ENCODE measurements around a stretch of chr16.

DNA sequence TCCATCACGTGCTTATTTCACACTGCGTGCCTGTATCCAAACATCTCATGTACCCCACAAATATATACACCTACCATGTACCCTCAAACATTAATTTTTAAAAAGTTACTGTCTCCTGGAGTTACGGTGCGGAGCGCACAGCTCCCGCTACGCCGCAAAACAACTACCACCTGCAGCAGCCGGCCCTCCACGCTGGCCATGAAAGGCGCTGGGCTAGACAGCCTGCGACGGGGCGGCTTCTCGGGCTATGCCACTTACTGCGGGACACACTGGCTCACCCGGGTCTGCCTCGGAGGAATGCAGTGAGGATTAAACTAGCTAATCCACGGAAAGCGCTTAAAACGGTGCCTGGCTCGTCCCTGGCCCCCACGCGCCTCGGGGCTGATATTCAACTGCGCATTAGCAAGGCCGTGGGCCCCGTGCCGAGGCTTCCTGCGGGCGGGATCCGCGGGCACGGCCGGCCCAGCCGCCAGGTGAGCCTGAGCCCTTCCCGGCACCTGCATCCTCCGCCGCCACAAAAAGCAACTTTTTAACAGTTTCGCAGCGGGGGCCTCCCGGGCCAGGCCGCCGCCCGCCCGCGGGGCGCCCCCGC is 690 bp downstream of the CDR2 start:
- PRO-cap: no peak
- RAMPAGE, long total RNA, 3 experiments: no peak in any of the 3 experiments

- PRO-cap: no peak
- RAMPAGE, long total RNA, 3 experiments: no peak in any of the 3 experiments
Measured at GRCh38 chr16:22425442-22425938, 51.1 kb upstream of the CDR2 start.

DNA sequence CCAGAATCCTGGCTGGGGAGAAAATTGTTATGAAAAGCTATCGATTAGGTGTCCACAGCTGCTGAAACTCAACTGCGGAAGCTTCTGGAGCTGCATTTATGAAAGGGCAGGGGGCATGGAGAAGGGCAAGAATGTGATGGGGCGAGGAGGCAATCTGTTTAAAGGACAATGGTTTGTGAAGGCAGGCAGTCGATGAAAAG is 24.5 kb downstream of the HS3ST2 start:
- PRO-cap: no peak
- RAMPAGE, long total RNA, 3 experiments: no peak in any of the 3 experiments

GRCh38 chr16:23104364-23104565 is 45.0 kb downstream of the USP31 start:
- PRO-cap: no peak
- RAMPAGE, long total RNA, 3 experiments: no peak in any of the 3 experiments

GRCh38 chr16:23131762-23132297 is 17.4 kb downstream of the USP31 start:
- PRO-cap: no peak
- RAMPAGE, long total RNA, 3 experiments: no peak in any of the 3 experiments

DNA sequence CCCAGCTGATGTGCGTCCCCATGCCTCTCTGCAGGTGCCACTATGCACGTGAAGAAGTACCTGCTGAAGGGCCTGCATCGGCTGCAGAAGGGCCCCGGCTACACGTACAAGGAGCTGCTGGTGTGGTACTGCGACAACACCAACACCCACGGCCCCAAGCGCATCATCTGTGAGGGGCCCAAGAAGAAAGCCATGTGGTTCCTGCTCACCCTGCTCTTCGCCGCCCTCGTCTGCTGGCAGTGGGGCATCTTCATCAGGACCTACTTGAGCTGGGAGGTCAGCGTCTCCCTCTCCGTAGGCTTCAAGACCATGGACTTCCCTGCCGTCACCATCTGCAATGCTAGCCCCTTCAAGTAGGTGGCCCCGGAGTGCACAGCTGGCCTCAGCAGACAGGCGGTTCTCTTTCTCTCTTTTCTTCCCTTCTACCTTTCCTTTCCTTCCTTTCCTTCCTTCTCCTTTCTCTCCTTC is 46.5 kb downstream of the SCNN1B start:
- PRO-cap: no peak
- RAMPAGE, long total RNA, 3 experiments: no peak in any of the 3 experiments

- PRO-cap: no peak
- RAMPAGE, long total RNA, 3 experiments: start-site peak on the minus strand in 3 of 3 experiments, at chr16:23466542-23466990 at its widest, 10 to 35 reads per replicate
Measured at GRCh38 chr16:23466205-23467133, 13.5 kb upstream of the COG7 start.

DNA sequence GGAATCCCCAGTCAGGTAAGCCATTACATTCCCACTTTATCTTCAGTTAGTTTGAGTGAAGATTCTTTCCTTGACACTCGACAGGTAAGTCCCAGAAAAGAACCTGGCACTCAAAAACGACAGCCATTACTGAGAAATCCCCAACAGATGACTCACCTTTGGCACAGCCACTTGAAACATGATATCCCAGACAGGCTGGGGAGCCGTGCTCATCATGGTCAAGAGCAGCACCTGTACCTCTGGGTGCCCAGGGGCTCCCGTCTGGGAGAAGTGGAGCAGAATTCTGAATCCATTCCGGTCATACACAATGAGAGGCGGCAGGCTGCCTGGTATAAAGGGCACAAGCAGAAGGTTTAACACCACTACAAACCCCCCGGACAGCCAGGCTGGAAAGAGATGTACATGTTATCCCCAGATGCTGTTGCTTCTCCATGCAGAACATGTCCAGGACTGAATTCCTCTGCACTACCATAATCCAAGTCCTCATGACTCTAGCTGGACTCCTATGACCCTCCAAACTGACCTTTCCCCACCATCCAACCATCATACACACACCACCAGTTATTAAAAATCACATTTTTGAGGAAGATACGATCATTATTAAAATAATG is 17.0 kb upstream of the COG7 start:
- PRO-cap: no peak
- RAMPAGE, long total RNA, 3 experiments: no peak in any of the 3 experiments

DNA sequence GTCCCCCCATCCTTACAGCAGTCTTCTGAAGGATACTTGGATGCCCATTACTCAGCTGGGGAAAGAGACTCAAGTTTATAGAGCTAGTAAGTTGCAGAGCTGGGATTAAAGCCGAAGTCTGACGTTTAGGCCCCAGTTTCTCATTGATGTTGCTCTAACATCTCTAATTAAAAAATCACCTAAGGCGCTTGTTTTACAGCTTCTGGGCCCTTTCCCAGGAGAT is 758 bp downstream of the UBFD1 start:
- PRO-cap: no peak
- RAMPAGE, long total RNA, 3 experiments: no peak in any of the 3 experiments

- PRO-cap: no peak
- RAMPAGE, long total RNA, 3 experiments: no peak in any of the 3 experiments
Measured at GRCh38 chr16:23688488-23689075, 9.9 kb downstream of the PLK1 start.

GRCh38 chr16:23694644-23695535 is 16.2 kb downstream of the PLK1 start:
- PRO-cap: no peak
- RAMPAGE, long total RNA, 3 experiments: no peak in any of the 3 experiments

DNA sequence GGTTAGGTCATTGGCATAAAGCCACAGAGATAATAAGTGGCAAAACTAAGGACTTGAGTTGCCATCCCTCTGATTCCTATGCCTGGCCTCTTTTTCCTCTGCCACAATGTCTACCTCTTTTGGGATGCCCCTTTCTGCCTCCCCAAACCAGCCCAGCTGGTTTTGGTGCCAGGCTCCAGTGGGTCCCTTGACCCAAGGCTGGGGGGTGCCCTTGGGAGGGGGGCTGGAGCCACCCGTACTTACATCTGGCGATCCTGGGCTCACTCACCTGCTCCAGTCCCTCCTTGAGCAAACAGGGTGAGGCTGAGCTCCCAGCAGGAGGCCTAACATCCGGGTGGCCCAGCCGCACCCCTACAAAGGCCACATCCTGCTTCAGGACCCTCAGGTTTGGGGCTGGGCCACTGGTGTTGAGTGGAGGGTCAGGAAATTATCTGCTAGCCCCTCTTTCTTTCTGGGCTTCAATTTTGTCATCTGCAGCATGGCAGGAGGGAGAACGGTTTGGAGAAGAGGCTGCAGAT is 1.2 kb downstream of the ERN2 start:
- PRO-cap: no peak
- RAMPAGE, long total RNA, 3 experiments: no peak in any of the 3 experiments

DNA sequence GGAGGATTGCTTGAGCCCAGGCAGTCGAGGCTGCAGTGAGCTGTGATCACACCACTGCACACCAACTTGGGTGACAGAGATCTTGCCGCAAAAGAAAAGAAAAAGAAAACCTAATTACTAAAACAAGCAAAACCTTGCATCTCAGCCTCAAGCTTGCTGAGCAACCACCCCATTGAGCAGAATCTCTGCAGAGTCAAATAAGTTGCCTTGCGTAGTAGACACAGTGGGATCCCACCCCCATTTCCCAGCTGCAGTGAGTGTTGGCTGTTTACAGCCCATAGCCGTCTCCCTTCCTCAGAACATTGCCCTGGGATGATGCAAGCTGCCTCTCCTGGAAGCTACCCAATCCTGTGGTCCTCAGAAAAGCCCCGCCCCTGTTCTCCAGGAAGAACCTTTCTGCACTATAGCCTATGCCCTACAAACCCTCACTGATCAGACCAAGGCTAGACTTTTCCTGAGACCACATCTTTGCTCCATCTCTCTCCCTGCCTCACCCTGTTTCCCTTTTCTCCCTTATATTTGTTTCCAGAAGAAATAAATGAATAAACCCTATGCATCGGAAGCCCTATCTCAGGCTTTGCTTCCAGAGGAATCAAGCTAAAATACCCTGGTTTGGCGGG is 16.7 kb upstream of the ERN2 start:
- PRO-cap: no peak
- RAMPAGE, long total RNA, 3 experiments: no peak in any of the 3 experiments

DNA sequence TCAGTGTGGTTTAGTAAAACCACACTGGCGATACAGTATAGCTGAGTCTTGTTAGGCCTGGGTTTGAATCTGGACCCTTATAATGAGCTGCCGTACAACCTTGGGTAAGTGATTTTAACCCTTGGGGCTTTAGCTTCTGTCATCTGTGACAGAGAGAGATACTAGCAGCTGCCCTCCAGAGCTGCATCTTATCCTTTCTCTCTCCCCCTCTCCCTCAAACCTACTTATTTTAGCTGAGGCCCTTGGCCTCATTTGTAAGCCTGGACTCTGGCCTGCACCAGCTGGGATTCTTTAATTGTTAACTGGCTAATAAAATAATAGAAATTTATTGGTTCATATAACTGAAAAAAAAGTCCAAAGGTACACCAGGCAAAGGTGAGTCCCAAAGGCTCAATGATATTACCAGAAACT is 9.8 kb downstream of the CHP2 start:
- PRO-cap: no peak
- RAMPAGE, long total RNA, 3 experiments: no peak in any of the 3 experiments

DNA sequence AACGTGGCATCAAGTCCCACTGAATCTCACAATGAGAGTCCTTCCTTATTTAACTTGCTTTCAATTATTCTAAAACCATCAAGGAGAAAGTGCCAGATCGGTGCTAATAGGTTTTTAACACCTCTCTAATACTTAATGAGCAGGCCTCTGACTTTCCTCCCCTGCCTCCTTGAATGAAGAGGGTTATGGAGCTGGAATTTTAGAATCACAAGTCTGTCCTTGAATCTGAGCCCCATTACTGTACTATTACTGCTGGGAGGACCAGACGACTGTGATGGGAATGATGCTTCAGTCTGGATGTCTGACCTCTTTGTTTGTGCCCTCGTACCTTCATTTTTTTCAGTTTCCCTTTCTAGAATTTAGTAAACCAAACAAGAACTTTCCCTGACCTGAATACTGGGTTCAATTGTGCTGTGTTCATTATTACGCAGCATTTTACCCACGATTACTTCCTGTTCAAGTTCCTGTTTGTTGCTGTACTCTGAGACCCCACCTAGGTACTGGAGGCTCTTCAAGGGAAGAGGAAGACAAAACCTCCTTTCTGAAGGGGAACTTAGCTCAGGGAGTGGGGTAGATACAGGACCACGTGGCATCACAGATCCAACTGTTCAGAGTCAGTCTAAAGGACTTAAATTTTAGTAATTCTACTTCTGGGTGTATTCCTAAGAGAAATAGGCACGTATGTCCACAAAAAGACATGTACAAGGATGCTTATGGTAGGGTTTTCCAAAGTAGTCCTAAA is 9.3 kb upstream of the PRKCB start:
- PRO-cap: no peak
- RAMPAGE, long total RNA, 3 experiments: no peak in any of the 3 experiments

DNA sequence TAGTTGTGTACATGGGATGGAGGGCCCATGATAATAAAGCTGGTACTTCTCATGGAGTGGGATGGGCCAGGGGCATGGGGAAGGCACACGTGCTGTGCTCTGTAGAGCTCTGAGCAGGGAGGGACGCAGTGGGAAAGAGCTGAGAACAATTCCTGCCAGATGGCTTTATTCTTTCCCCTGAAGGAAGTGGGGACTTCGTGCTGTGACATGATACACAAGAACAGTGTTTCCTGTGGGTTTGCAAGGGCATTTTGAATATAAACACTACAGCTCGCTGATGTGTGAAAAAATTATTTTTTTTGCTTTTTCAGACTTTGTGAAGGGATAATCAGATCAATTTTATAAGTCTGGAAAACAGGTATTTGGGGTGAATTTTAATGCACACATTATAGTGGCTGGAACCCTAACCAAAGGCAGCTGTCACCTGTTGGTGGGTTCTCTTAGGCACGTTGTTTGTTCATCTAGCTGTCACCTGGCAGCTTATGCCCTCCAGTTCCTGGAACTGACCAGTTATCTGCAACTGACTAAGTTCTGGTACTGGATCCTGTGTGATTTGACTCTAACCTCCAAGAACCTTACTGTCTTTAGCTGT is 61.4 kb downstream of the PRKCB start:
- PRO-cap: no peak
- RAMPAGE, long total RNA, 3 experiments: no peak in any of the 3 experiments

DNA sequence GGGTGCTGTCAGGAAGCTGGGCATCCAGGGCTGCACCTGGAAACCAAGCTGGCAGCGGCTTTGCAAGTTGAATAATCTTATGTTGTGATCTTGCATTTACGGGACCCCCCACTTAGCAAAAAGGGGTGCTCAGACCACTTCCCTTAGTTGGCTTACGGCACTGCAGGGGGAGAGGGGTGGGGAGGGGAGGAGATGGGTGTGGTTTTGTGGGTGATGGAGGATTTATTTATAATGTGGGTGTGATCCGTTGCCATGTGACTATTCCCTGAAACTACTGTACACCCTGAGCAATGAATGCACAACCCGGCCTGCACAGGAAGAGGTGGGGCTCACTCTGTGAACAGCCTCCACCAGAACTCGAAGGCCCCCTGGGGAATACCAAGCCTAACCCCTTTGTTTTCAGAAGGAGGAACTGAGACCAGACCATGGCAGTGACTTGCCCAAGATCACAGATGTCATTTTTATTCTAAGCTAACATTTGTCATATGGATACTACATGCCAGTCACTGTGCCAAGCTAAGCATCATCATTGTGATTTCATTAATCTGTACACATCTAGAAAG is 178.4 kb downstream of the PRKCB start:
- PRO-cap: no peak
- RAMPAGE, long total RNA, 3 experiments: no peak in any of the 3 experiments

- PRO-cap: no peak
- RAMPAGE, long total RNA, 3 experiments: no peak in any of the 3 experiments
Measured at GRCh38 chr16:24668453-24669032, 60.9 kb upstream of the TNRC6A start.

DNA sequence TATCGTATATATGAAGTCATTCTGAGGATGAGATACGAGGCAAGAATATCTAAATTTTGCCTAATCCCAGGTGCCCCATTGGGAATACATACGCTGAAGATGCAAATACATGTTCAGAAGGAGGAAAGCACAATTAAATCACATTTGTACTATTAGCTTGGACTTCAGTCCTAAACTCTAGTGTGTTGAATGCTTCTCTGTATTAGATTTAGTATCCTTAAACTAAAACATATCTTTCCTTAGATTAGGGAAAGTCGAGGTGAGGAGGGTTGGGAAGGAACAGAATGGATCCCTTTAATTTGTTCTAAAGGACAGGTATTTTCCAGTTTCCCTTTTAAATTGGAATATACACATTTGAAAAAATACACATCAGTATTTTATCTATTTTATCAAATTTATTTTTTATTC is 37.7 kb downstream of the TNRC6A start:
- PRO-cap: no peak
- RAMPAGE, long total RNA, 3 experiments: no peak in any of the 3 experiments

DNA sequence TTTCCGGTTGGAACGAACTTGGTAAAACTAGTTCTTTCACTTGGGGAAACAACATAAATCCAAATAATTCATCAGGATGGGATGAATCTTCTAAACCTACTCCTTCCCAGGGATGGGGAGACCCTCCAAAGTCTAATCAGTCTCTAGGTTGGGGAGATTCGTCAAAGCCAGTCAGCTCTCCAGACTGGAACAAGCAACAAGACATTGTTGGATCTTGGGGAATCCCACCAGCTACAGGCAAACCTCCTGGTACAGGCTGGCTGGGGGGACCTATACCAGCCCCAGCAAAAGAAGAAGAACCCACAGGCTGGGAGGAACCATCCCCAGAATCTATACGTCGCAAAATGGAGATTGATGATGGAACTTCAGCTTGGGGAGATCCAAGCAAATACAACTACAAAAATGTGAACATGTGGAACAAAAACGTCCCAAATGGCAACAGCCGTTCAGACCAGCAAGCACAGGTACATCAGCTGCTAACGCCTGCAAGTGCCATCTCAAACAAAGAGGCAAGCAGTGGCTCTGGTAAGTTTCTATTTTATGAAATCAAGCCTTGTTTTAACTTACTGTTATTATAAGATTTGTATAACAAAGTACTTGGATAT is 54.4 kb upstream of the SLC5A11 start:
- PRO-cap: no peak
- RAMPAGE, long total RNA, 3 experiments: no peak in any of the 3 experiments